OVCAR3 (cell line): ENCODE measurements around a stretch of chr6.

- RRBS = no CpG with 5 or more reads among the region's 2 CpGs
Observed at GRCh38 chr6:52331896-52332131, 30.1 kb upstream of the PAQR8 start.

GRCh38 chr6:52498401-52499598 lies 78.1 kb downstream of the TRAM2 start:
- RRBS = no CpG with 5 or more reads among the region's 16 CpGs

- RRBS = no CpG with 5 or more reads among the region's 12 CpGs
Observed at GRCh38 chr6:52503492-52504134, 73.2 kb downstream of the TRAM2 start.

- RRBS = no CpG with 5 or more reads among the region's 17 CpGs
Observed at GRCh38 chr6:52551901-52552774, 24.7 kb downstream of the TRAM2 start.

DNA sequence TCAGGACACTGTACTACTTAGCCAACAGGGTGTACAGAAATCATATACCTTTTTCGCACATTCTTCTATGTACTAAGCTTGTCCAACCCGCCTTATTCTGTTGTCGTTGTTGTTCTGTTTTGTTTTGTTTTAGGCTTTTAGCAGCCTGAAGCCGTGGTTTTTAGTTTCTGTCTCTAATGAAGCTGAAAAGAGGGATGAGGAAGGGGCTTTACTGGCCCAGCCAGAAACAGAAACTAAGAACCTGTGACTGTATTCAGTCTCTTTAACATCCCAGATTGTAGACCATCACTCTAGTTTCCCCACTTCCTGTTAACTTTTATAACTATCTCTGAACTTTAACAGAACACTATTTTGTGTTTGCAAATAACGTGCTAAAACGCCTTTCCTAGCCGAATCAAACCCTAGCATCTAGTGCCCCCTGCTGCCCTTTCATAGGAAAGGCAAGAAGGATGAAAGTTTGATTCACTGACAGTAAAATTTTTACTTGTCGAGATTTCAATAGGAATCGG lies 7.4 kb upstream of the TMEM14A start:
- RRBS = no CpG with 5 or more reads among the region's 9 CpGs

DNA sequence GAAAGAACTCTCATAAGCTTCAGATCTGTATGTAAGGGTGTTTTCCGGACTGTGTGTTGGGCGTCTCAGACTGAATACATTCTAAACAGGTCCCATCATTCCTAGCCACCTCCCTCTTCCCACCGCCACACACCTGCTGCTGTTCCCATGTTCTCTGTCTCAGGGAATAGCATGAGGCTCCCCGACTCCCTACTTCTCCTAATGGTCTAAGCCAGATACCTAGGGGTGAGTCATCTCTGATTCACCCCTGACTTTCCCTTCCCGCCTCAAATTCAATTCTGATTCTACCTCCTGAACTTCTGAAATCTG lies 1.5 kb downstream of the TMEM14A start:
- RRBS = no CpG with 5 or more reads among the region's 5 CpGs

DNA sequence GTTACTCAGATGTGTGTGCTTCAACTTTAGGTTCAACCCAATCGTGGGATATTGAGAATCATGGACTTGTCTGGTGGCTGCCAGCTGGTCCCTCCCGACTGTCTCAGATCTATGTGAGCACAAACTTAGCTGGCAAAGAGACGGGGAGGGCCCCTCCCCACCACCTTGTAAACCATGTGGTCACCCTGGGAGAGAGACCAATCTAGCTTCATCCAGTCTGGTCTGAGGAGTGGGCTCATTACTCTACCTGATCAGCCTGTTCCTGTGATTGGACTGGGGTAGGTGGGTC lies 4.9 kb downstream of the GSTA4 start:
- RRBS = no CpG with 5 or more reads among the region's 3 CpGs

- RRBS = no CpG with 5 or more reads among the region's 3 CpGs
Observed at GRCh38 chr6:53060170-53060696, 1.4 kb downstream of the CILK1 start.

DNA sequence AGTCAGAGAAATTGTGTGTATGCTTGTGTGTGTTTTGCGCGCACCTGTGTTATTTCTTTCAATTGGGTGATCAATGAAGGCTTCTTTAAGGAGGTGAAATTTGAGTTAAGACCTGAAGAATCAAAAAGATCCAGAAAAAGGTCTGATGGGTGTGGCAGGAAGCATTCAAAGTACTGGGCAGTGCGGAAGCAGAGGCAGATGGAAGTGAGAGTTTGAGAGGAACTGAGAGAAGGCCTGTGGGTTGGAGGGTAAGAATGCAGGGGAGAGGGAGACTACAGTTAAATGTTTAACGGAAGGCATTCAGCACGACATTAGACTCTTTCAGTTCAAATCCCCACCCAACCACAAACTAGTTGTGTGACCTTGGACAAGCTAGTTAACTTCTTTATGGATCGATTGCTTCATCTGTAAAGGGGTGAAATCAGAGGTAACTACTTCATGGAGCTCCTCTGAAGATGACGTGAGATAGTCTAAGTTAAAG lies 50.5 kb upstream of the GCM1 start:
- RRBS = no CpG with 5 or more reads among the region's 7 CpGs

DNA sequence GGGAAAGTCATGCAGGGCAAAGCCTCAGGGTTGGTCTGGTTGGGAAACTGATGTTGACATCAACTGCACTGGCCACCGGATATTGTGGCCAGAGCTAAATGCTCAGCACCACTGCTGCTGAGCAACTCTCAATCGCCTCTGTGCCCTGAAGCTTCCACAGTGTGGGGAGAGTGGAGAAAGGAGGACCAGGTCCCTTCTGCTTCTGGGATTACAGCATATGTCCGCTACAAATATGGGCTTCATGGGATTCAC lies 93.4 kb upstream of the GCM1 start:
- RRBS = no CpG with 5 or more reads among the region's 3 CpGs

DNA sequence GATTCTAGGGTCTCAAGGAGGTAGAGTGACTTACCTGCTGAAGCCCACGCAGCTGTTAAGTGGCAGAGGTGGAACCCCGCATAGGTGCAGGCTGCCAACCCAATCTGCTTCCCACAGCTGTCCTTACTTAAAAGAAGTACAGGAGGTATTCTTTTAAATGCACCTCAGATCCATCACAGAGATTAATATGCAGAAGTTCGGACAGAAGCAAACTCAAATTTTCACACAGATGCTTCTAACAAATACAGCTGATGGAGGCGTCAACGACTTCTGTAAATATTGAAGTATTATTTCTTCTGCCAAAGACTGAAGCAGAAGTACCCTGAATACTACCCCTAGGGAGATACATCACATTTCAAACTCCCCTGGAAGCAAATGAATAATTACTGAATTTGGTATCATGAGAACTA lies 6.8 kb downstream of the ELOVL5 start:
- RRBS = no CpG with 5 or more reads among the region's 5 CpGs

- RRBS = 3% methylated on average over 19 of the region's 90 CpGs
Observed at GRCh38 chr6:53347737-53348664, 749 bp downstream of the ELOVL5 start.

DNA sequence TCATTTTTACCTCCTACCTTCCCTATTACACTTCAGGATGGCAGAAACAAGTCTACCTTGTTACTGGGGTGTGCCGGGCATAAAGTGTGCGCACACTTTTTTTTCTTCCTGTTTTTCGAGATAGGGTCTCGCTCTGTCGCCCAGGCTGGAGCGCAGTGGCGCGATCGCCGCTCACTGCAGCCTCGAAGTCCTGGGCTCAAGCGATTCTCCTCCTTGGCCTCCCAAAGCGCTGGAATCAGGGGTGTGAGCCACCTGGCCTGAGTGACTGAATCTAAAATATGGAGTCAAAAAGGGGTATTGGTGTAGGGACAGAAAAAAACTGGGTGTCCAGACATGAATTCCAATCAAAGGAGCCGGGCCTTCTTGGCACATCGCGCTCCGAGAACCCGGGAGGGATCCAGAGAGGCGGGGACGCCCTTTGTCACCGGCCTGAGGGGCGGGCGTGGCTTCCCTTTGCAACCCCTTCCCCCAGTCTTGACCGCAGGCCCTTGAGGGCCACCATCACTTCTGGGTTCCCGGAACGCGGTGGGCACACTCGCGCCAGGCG lies 10.0 kb upstream of the ELOVL5 start:
- RRBS = 10% methylated on average over 4 of the region's 30 CpGs

DNA sequence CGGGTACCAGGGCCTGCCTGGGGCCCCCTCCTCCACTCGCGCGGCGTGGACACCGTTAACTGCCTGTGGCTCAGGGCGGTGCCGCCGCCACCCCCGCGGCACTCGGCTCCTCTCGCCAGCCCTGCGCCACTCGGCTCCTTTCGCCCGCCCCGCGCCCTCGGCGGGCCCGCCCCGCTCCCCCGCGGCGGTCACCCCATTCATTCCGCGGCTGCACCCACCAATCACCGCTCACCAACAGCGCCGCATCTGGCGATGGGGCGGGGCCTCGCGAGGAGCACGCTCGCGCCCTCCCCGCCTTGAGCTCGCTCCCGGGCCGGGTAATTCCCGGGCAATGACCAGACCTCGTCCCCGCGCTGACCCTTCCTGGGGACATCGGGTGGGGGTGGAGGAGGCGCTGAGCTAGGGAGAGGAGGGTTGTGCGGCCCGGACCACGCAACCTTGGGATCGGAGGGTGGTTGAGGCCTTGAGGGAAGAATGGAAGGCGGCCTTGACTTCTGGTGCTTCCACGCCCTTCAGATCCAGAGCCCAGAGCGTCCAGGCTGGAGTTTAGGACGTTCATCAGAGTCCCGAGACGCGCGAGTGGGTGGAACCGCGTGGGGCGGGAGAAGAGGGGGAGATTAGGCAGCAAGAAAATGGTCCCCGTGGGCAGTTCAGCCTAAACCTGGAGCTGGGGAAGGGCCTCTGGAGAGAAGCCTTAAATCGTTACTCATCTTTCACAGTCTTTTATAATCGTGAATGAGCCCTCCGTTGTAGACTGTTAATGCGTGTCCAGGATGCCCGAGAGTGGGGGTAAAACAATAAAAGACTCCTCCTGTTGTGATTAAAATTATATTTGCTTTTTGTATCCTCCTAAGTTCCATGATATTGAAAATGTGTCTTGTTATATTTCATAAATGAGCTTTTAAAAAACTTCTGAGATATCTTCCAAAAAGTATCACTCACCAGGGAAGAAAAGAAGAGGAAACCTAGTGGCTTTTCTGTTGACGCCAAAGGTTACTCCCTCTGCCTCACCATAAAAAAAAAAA lies 10.8 kb upstream of the ELOVL5 start:
- RRBS = 12% methylated on average over 7 of the region's 70 CpGs

- RRBS = no CpG with 5 or more reads among the region's 3 CpGs
Observed at GRCh38 chr6:53464731-53465054, 80.2 kb downstream of the GCLC start.

GRCh38 chr6:53515754-53516349 lies 29.0 kb downstream of the GCLC start:
- RRBS = no CpG with 5 or more reads among the region's 6 CpGs

- RRBS = no CpG with 5 or more reads among the region's 1 CpG
Observed at GRCh38 chr6:53516350-53516927, 28.5 kb downstream of the GCLC start.

GRCh38 chr6:53543470-53544087 lies 1.3 kb downstream of the GCLC start:
- RRBS = no CpG with 5 or more reads among the region's 3 CpGs

GRCh38 chr6:53544235-53544933 lies 517 bp downstream of the GCLC start:
- RRBS = 3% methylated on average over 29 of the region's 82 CpGs

GRCh38 chr6:53616845-53617446 lies 48.6 kb downstream of the KLHL31 start:
- RRBS = no CpG with 5 or more reads among the region's 5 CpGs